Parietal lobe (tissue), 2 donors: ENCODE measurements around the gene TMEM141.

DNA sequence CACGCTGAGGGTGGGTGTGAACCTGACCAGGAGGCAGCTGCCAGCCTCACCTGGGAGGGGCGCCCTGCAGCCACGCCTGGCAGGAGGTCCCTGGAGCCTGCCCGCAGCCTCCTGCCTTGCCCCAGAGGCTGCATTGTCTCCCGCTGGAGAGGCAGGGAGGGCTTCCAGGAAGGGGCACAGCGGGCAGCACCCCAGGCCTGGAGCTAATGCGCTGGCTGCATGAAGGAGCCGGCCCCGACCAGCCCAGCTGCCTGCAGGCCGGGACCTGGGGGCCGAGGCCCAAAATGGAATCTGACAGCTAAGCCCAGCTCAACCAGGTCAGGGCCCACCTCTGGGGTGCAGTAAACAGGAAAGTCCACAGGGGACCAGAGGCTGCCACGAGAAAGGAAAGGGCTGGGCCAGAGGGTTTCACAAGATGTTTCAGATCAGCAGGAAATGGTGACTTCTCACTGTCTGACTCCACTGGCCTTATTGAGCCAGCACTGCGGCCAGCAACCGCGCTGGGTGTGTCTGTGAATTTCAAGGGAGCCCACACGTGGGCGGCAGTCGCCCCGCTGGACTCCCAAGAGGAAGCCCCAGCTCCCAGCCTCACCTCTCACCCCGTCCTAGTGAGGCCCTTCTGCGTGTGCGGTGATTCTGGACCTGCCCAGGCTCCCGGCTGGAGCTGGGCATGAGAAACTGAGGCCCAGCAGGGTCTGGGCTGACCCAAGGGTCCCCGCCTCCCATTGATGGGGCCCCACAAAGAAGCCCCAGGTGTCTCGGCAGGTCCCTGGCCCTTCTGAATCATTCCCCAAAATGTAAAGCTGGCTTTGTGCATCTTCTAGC, 18.7 kb upstream of the NOTCH1 start:
- RAMPAGE, long total RNA: no peak

DNA sequence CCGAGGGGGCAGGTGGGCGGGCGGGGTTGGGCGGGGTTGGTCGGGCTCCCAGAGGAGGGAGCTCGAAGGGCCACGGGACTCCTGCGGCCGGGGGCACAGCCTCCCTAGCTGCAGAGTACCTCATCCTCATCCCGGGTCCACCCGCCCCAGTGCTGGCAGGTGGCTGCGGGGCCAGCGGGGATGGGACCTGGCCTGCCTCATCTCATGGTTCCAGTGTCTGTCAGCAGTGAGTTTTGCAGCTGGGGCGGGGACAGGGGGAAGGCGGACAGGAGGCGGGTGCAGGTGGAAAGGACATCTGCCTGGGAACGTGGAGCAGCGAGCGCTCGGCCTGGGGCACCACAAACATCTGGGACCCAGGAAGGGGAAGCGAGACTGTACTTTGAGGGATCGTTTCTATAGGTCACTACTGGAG, 56.3 kb upstream of the NOTCH1 start:
- RAMPAGE, long total RNA: no peak

- RAMPAGE, long total RNA: no peak
Measured at GRCh38 chr9:136624672-136625009, 38.1 kb upstream of the EGFL7 start.

- RAMPAGE, long total RNA: no peak
Measured at GRCh38 chr9:136646252-136646969, 16.3 kb upstream of the EGFL7 start.

- RAMPAGE, long total RNA: no peak
Measured at GRCh38 chr9:136661194-136662224, 1.2 kb upstream of the EGFL7 start.

GRCh38 chr9:136700875-136702044, 11.1 kb upstream of the DIPK1B start:
- RAMPAGE, long total RNA: no peak

DNA sequence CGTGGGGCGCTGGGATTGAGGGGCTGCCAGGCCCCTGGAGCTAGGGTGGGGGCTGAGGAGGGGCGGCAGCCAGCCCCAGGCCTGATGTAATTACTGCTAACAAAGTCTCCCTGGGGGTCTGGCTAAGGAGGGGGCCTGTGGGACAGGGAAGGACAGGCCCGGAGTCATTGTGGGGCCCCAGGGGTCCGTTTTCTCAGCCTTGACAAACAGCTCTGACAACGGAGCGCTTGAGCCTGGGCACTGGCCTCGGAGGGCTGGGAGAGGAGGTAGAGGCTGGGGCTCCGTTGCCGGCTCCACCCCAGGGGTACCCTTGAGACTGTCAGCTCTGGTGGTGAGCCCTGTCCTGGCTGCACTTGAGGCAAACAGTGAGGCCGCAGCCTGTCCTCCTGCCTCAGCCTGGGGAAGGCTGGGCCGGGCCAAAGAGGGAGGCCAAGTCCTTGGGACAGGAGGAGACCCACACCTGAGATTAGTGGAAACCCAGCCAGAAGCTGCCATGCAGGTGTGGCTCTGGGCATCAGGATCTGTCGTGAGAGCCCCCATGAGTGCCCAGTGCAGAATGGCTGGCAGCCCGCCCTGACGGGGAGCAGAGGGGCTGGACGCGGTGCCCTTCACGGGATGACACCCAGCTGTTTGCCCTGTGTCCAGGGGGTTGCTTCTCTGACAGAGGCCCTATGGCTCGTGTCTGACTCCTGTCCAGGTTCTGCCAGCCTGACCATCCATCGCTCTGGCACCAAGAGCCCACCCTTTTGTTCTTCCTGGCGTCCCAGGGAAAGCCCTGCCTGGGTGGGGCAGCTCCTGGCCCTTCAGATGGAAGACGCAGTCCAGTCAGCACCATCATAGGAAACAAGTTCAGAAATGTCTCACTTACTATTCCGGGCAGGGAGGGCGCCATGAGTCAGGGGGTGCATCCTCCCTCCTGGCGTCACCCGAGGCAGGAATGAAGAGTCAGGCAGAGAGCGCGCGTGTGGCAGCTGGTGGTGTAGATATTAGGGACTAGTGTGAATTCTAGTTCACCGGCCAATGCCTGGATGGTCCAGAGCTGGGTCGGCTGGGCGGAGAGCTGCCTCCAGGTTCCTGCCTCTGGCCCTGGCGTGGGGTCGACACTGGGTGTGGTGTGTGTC, 8.5 kb downstream of the DIPK1B start:
- RAMPAGE, long total RNA: no peak

GRCh38 chr9:136728457-136729091, 14.2 kb downstream of the LCN10 start:
- RAMPAGE, long total RNA: no peak

DNA sequence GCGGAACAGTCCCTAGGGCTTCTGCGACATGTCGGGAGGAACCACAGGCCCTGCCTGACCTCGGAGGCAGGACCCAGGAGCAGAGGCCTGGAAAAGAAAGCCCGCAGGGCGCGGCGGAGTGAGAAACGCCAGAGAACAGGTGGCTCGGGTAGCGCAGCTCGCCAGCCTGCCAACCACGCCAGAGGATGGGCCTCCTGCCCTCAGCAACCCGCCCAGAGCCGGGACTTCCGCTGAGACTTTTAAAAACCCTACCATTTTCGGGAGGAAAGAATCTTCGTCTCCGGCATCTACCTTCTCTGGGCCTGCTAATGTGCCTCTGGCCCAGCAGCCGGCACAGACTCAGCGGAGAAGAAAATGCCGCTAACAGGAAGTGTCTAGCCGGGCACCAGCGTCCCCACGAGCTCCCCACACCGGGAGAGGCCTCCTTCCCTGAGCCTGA, 605 bp downstream of the LCN8 start:
- RAMPAGE, long total RNA: no peak

- RAMPAGE, long total RNA: no peak
Measured at GRCh38 chr9:136791175-136792062, at the start of gene TMEM141. TSS of gene TMEM141 (plus strand) at chr9:136791344.

GRCh38 chr9:136835474-136836091, 6.7 kb upstream of the AJM1 start:
- RAMPAGE, long total RNA: no peak

DNA sequence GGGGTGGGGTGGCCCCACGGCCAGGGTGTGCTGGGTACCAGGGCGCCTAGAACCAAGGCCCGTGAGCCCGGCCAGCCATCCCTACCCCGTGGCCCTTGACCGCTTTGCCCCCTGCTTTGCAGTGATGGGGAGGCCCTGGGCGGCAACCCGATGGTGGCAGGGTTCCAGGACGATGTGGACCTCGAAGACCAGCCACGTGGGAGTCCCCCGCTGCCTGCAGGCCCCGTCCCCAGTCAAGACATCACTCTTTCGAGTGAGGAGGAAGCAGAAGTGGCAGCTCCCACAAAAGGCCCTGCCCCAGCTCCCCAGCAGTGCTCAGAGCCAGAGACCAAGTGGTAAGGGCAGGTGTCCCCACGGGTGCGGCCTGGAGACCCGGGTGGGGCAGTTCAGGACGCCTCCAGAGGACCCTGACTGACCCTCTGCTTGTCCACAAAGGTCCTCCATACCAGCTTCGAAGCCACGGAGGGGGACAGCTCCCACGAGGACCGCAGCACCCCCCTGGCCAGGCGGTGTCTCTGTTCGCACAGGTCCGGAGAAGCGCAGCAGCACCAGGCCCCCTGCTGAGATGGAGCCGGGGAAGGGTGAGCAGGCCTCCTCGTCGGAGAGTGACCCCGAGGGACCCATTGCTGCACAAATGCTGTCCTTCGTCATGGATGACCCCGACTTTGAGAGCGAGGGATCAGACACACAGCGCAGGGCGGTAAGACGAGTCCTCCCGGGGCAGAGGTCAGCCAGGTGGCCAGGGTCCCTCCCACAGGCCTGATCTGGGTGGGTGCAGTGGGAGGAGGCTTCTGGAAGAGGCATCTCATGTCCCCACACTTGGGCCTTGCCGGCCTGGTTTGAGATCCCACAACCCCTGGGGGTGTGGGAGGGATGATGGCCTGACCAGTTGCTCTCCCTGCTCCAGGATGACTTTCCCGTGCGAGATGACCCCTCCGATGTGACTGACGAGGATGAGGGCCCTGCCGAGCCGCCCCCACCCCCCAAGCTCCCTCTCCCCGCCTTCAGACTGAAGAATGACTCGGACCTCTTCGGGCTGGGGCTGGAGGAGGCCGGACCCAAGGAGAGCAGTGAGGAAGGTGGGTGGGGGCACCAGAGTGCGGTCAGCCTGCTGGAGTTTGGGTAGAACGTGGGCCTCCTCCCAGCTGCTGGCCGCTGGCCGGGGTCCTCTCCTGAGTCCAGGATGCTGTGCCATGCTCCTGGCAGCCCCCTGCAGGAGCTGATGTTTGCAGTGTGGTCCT, 3.1 kb upstream of the AJM1 start:
- RAMPAGE, long total RNA: no peak

GRCh38 chr9:136901427-136902288, 15.3 kb downstream of the TRAF2 start:
- RAMPAGE, long total RNA: no peak

DNA sequence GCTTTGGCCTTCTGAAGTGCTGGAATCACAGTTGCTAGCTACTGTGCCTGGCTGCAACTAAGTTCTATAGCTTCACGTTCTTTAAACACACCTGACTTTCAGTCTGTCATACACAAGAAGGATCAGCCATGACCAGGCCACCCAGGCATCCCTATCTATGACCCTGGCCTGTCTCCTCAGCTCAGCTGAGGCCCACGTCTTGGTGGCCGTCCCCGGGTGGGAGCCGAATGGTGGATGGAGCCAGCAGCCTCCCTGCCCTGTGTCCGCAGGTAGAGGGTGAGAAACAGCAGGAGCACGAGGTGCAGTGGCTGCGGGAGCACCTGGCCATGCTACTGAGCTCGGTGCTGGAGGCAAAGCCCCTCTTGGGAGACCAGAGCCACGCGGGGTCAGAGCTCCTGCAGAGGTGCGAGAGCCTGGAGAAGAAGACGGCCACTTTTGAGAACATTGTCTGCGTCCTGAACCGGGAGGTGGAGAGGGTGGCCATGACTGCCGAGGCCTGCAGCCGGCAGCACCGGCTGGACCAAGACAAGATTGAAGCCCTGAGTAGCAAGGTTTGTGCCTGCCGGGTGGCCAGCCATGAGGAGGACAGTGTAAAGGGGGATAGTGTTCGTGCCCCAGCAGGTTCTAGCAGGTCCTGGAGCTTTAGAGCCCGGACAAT, 24.4 kb downstream of the FBXW5 start:
- RAMPAGE, long total RNA: no peak

GRCh38 chr9:136929888-136930435, 14.6 kb downstream of the FBXW5 start:
- RAMPAGE, long total RNA: no peak

DNA sequence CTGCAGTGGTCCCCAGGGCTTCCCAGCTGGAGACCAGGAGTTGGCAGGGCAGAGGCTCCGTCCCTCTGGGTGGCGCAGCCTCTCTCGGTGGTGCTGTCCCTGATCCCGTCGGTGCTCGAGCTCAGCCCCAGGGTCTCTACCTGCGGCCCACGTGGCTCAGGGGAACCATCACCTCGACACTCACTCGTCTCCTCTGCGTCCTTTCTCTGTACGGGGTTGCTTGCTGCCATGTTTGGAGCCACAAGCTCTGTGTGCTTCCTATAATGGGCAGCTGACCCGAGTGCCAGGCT, 5.2 kb downstream of the FBXW5 start:
- RAMPAGE, long total RNA: no peak

GRCh38 chr9:136949139-136950318, 2.5 kb upstream of the LCN12 start:
- RAMPAGE, long total RNA: start-site peak on the minus strand at chr9:136950090-136950122, 23 and 6 reads in 2 replicates

- RAMPAGE, long total RNA: no peak
Measured at GRCh38 chr9:136950319-136951103, 1.6 kb upstream of the LCN12 start.

DNA sequence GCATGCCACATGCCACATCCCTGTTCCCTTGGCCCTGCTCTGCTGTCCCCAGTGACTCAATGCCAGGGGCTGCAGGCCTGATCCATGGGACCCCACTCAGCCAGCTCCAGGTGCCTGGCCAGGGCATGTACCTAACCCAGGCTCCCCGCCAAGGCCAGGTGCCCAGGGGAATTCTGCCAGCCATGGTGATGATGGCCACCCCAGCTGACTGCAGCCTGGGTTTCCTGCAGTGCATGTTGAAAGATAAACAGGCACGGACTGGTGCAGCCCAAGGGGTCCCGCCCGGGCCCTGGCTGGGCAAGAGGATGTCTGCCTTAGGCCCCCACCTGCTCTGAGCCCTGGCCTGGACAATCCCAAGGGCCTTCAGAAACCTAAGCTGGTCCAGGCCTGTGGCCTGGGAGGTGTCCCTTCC, 1.2 kb downstream of the ABCA2 start:
- RAMPAGE, long total RNA: no peak

DNA sequence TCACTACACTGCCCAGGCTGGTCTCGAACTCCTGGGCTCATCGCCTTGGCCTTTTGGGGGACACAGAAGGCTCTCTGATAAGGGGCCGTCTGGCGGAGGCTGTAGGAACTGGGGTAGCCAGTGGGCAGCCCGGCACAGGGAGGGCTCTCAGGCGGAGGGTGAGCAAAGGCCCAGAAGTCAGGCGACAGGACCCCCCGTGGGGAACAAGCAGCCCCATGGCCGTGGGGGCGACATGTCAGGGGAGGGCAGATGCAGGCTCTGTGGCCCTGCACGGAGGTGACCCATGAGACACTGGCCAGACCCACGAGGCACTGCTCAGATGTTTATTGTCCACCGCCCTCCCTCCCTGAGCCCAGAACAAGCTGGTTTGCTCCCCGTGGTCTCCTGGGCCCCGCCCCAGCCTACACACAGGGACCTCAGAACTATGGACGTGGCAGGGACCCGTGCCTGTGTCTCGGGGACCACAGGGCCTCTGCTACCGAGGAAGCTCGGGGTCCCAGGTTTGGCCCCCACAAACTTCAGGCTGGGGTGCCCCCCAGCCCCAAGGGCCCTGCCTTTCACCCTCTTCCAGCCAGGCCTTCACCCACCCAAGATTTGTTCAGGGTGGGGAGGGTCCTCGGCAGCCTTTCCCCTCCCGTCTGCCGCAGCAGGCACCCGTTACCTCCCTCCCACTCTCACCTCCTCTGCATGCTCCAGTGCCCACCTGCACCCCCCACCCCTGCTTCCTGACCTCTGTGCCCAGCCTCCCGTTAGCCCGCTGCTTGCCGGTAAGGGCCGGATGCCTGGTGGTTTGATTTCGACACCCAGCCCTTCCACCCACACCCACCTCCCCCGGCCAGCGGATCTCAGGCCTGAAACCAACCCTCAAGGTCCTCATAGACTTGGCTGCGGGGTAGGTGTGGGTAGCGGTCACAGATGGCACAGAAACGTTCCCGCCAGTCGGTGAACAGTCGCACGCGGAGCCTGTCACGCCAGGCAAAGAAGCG, 1.7 kb downstream of the FUT7 start:
- RAMPAGE, long total RNA: no peak